Liver (tissue), 9 donors: ENCODE measurements around the gene ADAT2.

- PRO-cap, 5 experiments: no peak in any of the 5 experiments
- RAMPAGE, long total RNA, 2 experiments: no peak in any of the 2 experiments
- RRBS: no CpG with 5 or more reads among the region's 14 CpGs
Measured at GRCh38 chr6:142918102-142918723, 26.8 kb downstream of the HIVEP2 start.

- PRO-cap, 5 experiments: no peak in any of the 5 experiments
- RAMPAGE, long total RNA, 2 experiments: no peak in any of the 2 experiments
- RRBS: no CpG with 5 or more reads among the region's 4 CpGs
Measured at GRCh38 chr6:143115783-143116163, 55.1 kb downstream of the AIG1 start.

- PRO-cap, 5 experiments: no peak in any of the 5 experiments
- RAMPAGE, long total RNA, 2 experiments: no peak in any of the 2 experiments
- RRBS: no CpG with 5 or more reads among the region's 6 CpGs
Measured at GRCh38 chr6:143396439-143397030, 54.0 kb downstream of the ADAT2 start.

DNA sequence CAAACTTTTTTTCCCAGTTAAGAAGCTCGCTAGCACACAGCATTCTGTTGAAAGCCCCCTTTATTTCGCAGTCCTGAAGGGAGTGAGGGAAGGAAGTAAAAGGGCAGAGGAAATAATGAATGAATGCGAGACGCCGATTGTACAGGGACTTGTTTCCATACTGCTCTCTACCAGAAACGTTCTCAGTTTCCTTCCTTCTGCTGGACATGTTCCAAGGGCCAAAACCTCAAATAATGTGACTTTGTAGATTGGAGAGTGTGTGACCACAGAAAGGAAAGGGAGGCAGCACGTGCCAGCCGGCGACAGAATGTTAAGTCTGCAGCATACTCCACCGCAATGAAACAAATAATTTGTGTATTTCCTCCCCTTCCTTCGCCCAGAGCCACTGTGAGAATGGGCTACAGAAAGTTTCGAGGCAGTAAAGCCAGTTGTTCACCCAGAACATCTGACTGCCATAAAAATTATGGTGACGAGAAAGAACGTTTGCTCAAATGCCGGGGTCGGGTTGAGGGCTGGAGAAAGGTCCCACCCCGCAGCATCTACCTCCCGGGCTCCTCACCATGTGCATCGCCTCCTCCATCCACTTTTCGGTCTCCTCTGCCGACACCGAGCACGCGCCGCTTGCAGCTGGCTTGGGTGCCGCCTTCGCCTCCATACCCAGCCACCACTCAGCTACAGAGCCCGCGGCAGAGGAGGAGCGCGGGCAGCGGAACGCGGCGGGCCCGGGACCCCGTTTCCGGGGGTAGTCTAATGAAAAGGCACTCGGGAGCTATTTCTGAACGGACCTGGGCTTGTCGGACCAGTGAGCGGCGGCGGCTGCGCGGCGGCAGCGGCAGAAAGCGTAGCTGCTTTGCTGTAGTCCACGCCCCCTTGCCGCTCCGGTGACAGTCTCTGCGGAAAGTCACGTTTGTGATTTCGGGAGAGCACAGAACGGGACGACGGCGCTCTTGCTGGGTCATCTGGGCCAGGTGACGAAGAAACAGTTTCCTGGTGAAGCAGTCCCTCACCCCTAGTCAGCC is at the start of gene ADAT2:
TSS of gene ADAT2 (minus strand) at position 692 of the 1,019 bp plus-strand sequence.
- PRO-cap, 5 experiments: peak in 5 of 5 experiments; most common plus-strand start position 912 of the sequence (in 4); most common minus-strand start position 668 of the sequence (in 4)
- RAMPAGE, long total RNA, 2 experiments: start-site peak on the plus strand in 2 of 2 experiments, centred at positions 879 to 908 of the sequence, 264 to 1,831 reads per replicate
- RRBS: 2% methylated on average over 4 of the region's 60 CpGs

DNA sequence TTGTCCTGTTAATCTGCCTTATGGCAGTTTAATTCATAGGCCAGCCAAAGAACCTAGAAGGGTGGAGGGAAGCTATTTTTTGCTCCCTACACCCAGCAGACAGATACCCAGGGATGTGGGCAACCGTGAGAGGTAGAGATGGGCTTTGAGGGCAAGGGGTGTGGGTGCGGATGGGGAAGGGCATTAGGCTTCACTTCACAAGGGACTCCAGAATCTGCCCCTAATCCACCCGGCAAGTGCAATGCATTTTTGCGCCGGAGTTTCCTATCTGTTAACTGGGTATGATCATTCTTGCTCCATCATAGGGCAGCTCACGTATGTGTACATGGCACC is 24.7 kb upstream of the FUCA2 start:
- PRO-cap, 5 experiments: no peak in any of the 5 experiments
- RAMPAGE, long total RNA, 2 experiments: no peak in any of the 2 experiments
- RRBS: no CpG with 5 or more reads among the region's 6 CpGs

GRCh38 chr6:143577214-143577905 is 65.8 kb upstream of the FUCA2 start:
- PRO-cap, 5 experiments: no peak in any of the 5 experiments
- RAMPAGE, long total RNA, 2 experiments: no peak in any of the 2 experiments
- RRBS: no CpG with 5 or more reads among the region's 6 CpGs

GRCh38 chr6:143596702-143597381 is 80.9 kb upstream of the PHACTR2 start:
- PRO-cap, 5 experiments: no peak in any of the 5 experiments
- RAMPAGE, long total RNA, 2 experiments: no peak in any of the 2 experiments
- RRBS: no CpG with 5 or more reads among the region's 7 CpGs

DNA sequence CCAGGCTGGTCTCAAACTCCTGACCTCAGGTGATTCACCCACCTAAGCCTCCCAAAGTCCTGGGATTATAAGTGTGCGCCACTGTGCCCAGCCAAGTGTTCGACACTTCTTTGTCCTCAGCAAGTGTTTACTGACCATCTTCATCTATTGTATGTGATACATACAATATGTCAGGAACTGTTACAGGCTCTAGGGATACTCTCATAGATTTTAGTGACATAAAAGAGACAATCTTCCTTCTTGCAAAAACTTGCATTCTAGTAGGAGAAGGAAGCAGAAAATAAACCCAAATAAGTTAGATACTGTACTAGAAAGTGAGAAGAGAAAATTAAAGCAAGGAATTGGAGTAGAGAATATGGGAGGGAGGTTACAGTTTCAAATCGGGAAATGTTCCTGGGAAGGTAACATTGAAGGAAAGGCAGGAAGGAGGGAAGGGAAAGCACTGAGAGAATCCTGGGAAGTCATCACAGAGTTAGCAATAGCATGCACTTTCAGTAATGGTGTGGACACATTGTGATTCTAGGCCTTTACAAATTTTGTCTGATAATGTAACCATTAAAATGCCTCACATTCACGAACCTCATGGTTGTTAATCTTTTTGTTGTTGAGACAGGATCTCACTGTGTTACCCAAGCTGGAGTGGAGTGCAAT is 42.4 kb downstream of the PHACTR2 start:
- PRO-cap, 5 experiments: no peak in any of the 5 experiments
- RAMPAGE, long total RNA, 2 experiments: no peak in any of the 2 experiments
- RRBS: no CpG with 5 or more reads among the region's 4 CpGs

GRCh38 chr6:143947726-143948659 is 60.1 kb downstream of the PLAGL1 start:
- PRO-cap, 5 experiments: no peak in any of the 5 experiments
- RAMPAGE, long total RNA, 2 experiments: no peak in any of the 2 experiments
- RRBS: no CpG with 5 or more reads among the region's 15 CpGs

DNA sequence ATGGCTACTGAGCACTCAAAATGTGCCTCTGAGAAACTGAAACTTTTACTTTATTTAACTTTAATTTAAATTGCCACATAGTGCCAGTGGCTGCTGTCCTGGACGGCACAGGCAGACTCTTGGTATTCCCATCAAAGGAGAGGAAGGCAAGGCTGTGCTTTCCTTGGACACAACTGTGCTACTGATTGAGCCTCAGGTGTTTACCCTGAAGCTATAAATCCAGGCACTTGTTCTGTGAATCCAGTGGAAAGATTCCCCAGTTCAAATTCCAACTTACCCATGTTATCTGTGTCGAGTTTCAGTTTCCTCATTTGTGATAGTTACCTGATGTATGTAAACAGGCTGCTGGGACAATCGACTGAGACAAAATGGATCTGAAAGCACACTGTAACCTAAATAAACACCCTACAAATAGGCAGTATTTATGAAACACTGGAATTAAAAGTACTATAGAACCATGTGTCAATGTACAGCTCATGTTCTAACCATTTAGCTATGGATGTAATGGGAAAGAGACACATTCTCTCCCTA is 57.2 kb downstream of the PLAGL1 start:
- PRO-cap, 5 experiments: no peak in any of the 5 experiments
- RAMPAGE, long total RNA, 2 experiments: no peak in any of the 2 experiments
- RRBS: no CpG with 5 or more reads among the region's 3 CpGs

DNA sequence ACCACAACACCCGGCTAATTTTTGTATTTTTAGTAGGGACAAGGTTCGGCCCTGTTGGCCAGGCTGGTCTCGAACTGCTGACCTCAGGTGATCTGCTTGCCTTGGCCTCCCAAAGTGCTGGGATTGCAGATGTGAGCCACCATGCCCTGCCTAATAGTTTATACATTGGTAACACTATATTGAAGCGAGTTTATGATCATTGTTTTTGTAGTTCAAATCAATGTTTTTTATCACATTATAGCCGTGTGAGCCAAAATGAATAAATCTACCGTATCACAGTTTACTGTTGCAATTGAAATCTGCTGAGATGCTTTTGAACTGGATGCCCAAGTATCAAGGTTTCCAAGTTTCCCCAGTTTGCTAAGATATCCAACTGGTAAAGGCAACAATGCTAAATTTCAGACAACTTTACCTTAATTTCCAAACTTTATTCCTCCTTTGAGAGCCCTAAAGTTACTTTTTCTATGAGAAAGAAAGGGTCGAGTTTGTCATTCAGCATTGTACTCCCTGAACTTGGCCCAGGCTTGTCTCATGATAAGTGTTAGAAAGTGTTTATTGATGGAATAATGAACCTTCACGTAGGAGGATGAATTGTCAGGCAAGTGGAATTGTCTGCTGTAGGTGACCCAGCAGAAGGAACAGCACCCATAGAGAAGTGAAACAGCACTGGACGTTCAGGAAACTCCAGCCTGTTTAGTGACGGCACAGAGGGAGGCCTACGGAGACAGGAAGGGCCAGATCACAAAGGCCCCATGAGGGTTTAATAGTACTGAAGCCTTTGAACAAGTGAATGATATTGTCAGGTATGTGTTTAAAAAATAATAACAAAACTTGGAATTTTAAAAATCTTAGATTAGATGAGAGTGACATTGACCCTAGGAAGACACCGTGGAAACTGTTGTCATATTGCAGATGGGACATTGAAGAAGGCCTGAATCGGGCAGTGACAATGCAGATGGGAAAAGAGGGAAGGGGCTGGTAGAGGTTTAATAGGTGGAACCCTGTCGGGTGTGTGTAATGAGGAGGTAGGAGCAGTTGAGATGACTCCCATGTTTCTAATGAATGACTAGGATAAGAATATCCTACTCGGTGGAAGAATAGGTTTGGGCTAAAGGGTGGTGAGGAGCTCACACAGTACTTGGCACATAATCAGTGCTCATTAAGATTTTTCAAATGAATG is 2.9 kb downstream of the STX11 start:
- PRO-cap, 5 experiments: peak in 1 of 5 experiments; most common minus-strand start position 515 of the sequence (in 1)
- RAMPAGE, long total RNA, 2 experiments: no peak in any of the 2 experiments
- RRBS: no CpG with 5 or more reads among the region's 15 CpGs

- PRO-cap, 5 experiments: no peak in any of the 5 experiments
- RAMPAGE, long total RNA, 2 experiments: no peak in any of the 2 experiments
- RRBS: no CpG with 5 or more reads among the region's 2 CpGs
Measured at GRCh38 chr6:144342788-144343300, 57.7 kb downstream of the UTRN start.

DNA sequence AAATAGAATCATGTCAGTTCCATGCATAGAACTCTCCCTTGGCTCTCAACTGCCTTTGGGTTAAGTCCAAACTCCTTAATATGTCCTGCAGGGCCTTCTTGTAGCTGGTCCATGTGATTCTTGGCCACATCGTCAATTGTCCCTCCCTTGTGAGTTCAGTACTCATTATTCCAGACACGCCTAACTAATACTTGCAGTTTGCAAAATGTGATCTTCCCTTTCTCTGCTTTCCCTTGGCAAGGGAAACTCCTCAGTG is 165.0 kb downstream of the UTRN start:
- PRO-cap, 5 experiments: no peak in any of the 5 experiments
- RAMPAGE, long total RNA, 2 experiments: no peak in any of the 2 experiments
- RRBS: no CpG with 5 or more reads among the region's 2 CpGs

- PRO-cap, 5 experiments: no peak in any of the 5 experiments
- RAMPAGE, long total RNA, 2 experiments: no peak in any of the 2 experiments
- RRBS: no CpG with 5 or more reads among the region's 6 CpGs
Measured at GRCh38 chr6:144557063-144557632, 272.0 kb downstream of the UTRN start.

DNA sequence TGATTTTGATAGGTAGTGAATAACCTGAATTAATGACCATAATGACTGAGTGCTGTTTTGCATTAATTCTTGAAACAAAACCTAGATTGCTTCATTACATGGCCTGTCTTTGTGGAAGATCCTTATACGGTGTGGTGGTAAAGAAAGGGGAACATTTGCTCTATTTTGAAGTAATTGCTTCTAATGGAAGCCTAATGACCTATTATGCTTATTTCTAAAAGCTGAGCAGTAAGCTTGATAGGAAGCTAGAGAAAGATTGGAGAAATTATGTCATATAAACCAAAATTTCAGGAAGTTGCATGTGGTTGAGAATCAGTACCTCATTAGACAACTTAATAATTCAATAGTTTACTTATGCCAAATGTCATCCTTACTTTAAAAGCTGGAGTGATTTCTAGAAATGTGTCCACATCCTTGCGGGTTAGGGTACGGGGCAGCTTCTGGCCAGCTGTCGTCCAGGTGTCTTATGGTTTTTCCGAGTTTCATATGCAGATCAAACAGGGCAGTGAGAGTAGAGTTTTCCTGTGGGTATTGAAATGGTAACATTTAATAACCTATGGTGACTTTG is 310.8 kb downstream of the UTRN start:
- PRO-cap, 5 experiments: no peak in any of the 5 experiments
- RAMPAGE, long total RNA, 2 experiments: no peak in any of the 2 experiments
- RRBS: no CpG with 5 or more reads among the region's 5 CpGs

DNA sequence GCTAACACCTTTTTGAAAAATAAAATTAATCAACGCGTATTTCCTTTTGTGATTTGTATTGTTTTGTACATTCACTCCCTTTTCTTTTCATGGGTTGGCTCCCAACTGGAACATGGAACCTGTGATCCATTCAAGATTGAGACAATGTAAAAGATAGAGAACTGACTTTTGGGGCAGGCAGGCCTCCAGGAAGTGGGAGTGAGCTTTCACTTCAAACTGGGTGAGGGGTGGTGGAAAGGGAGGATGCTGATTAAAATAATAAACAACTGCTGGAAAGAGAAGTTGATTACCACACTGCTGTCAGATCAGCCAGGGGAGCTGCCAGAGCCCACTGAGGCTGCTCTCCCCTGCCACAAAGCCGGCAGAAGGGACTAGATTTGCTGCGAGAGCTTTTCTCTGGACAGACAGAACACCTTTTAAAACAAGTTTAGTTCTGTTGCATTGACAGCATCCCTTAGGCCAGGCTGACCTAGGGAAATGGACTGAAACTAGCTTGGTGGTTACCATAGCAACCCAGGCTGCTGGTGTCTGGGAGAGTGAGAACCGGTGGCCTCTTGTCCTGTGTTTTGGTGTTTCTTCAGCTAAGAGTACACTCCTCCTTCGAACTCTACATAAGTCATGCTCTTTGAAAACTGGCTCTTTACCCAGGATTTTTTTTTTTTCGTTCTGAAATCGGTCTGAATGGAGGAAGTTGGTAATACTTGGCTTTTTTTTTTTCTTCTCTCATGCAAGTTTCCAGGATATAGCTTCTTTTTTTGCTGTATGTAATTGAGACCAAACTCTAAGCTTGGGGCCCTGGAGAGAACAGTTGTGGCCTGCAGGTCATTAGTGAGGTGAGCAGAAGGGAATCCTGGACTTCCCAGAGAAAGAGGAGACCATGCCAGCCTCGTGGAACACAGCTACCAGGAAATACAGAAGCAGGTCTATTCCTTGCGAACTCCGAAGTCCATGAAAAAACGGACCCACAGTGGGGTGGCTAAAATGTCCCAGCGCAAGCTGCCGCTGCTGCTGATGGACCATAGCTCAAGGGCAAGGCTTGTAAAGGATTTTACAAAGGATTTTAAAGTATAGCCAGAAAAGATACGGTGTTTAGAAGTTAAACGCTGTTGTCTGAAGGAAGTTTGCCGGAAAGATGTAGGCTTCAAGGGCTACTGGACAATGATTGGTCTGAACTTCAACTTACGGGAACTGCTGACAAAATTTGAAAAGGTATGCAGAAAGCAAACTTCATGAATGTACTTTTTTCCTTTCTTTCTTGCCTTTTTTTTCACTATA is 374.4 kb downstream of the UTRN start:
- PRO-cap, 5 experiments: peak in 4 of 5 experiments; most common plus-strand start position 292 of the sequence (in 2)
- RAMPAGE, long total RNA, 2 experiments: no peak in any of the 2 experiments
- RRBS: no CpG with 5 or more reads among the region's 18 CpGs

DNA sequence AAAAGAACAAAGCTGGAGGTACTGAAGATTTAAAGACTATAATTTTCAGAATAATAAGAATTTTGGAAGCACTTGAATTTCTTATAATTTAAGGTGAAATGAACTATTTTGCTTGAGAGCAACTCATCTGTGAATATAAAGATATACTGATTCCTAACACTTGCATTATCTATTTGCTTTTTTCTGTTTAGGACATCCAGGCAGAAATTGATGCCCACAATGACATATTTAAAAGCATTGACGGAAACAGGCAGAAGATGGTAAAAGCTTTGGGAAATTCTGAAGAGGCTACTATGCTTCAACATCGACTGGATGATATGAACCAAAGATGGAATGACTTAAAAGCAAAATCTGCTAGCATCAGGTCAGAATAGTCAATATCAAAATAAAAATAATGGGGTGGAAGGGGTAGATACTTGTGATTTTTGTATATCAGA is 393.1 kb downstream of the UTRN start:
- PRO-cap, 5 experiments: no peak in any of the 5 experiments
- RAMPAGE, long total RNA, 2 experiments: no peak in any of the 2 experiments
- RRBS: no CpG with 5 or more reads among the region's 2 CpGs

DNA sequence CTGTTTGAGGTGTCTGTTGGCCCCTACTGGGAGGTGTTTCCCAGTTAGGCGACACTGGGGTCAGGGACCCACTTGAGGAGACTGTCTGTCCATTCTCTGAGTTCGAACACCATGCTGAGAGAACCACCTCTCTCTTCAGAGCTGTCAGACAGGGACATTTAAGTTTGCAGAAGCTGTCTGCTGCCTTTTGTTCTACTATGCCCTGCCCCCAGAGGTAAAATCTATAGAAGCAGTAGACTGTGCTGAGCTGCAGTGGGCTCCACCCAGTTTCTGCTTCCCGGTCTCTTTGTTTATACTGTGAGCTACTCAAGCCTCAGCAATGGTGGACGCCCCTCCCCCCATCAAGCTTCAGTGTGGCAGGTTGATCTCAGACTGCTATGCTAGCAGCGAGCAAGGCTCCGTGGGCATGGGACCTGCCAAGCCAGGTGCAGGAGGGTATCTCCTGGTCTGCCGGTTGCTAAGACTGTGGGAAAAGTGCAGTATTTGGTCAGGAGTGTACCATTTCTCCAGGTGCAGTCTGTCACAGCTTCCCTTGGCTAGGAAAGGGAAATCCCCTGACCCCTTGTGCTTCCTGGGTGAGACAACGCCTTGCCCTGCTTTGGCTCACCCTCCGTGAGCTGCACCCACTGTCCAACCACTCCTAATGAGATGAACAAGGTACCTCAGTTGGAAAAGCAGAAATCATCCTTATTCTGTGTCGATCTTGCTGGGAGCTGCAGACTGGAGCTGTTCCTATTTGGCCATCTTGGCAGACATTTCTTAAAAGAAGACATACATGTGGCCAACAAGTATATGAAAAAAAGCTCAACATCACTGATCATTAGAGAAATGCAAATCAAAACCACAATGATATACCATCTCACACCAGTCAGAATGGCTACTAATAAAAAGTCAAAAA is 692.2 kb downstream of the UTRN start:
- PRO-cap, 5 experiments: no peak in any of the 5 experiments
- RAMPAGE, long total RNA, 2 experiments: no peak in any of the 2 experiments
- RRBS: no CpG with 5 or more reads among the region's 10 CpGs

GRCh38 chr6:145076180-145076627 is 659.1 kb downstream of the EPM2A start:
- PRO-cap, 5 experiments: peak in 2 of 5 experiments; most common plus-strand start chr6:145076452 (in 2); most common minus-strand start chr6:145076298 (in 1)
- RAMPAGE, long total RNA, 2 experiments: no peak in any of the 2 experiments
- RRBS: no CpG with 5 or more reads among the region's 5 CpGs

- PRO-cap, 5 experiments: peak in 1 of 5 experiments; most common plus-strand start chr6:145267407 (in 1)
- RAMPAGE, long total RNA, 2 experiments: no peak in any of the 2 experiments
Measured at GRCh38 chr6:145267263-145267480, 468.1 kb downstream of the EPM2A start.